HT1080 (cell line): ENCODE results near the genes ZFP92, SLC6A8, OPN1LW and OPN1MW.

DNA sequence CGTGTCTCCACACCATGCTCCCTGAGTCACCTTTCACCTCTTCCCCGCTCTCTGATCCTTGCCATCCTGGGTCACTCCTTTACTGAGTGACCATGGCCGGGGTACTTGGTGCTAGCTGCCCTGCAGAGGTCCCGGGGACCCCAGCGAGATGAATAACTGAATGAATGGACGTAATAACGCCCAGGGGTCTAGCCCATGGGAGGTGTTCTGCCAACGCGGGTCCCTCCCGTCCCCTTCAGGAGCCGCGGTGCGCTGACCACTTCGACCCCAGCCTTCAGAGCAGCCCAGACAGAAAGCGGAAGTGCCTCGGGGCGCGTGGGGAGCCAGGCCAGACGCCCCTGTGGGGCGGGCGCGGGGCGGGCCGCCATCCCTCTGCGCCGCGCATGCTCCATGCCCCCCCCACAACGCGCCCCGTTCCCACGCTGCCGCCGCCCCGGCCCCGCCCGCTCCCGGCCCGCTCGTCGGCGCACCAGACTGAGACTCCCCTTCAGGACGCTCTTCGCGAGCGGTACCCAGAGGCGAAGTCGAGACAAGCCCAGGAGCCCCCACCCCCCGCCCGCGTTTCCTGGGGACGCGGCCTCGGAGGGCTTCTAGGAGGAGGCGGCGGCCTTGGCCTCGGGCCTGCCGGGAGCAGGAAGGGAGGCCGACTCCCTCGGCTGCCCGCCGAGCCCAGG lies at the start of gene ZFP92:
Gene ZFP92 (plus strand): TSS at position 442 of the 674 bp plus-strand sequence.
RAMPAGE:
- cytosol, long total RNA = no peak
- long total RNA = no peak
- nucleus, long total RNA = no peak

DNA sequence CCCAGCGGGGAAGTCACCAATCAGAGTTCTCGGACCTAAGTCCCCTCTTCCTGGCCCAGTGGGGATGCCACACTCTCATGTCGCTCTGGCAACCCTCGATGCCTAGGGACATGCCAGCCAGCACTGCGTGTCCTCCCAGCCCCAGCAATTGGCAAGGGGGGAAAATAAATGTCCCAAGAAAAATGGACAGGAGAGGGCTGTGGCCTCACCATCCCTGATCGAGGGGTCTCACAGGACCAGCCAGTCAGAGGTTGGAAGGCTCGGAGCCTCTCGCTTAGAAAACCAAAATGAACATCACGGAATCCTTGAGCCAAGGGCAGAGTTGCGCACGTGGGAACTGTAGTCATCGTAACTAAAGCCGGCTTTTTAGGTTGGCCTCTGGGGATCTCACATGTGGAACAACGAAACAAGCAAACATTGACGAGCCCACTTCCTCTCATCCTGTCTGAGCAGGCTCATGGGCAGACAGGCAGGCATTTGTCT lies 8.9 kb upstream of the TREX2 start:
RAMPAGE:
- cytosol, long total RNA = no peak
- long total RNA = no peak
- nucleus, long total RNA = no peak

RAMPAGE:
- cytosol, long total RNA = no peak
- long total RNA = no peak
- nucleus, long total RNA = no peak
Observed at GRCh38 chrX:153477902-153478345, 7.5 kb upstream of the HAUS7 start.

GRCh38 chrX:153592912-153593380 lies 6.0 kb downstream of the CCNQ start:
RAMPAGE:
- cytosol, long total RNA = no peak
- long total RNA = no peak
- nucleus, long total RNA = no peak

RAMPAGE:
- cytosol, long total RNA = no peak
- long total RNA = no peak
- nucleus, long total RNA = no peak
Observed at GRCh38 chrX:153687373-153688545, at the start of gene SLC6A8. Gene SLC6A8 (plus strand): TSS chrX:153687926.

DNA sequence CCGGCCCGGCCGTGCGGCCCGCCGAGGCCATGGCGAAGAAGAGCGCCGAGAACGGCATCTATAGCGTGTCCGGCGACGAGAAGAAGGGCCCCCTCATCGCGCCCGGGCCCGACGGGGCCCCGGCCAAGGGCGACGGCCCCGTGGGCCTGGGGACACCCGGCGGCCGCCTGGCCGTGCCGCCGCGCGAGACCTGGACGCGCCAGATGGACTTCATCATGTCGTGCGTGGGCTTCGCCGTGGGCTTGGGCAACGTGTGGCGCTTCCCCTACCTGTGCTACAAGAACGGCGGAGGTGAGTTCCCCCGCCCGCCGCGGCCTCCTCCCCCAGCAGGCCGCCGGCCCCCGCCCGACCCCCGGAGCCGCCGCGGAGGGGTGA lies 807 bp downstream of the SLC6A8 start:
RAMPAGE:
- cytosol, long total RNA = no peak
- long total RNA = no peak
- nucleus, long total RNA = no peak

GRCh38 chrX:153702865-153703359 lies 15.2 kb downstream of the SLC6A8 start:
RAMPAGE:
- cytosol, long total RNA = no peak
- long total RNA = no peak
- nucleus, long total RNA = no peak

DNA sequence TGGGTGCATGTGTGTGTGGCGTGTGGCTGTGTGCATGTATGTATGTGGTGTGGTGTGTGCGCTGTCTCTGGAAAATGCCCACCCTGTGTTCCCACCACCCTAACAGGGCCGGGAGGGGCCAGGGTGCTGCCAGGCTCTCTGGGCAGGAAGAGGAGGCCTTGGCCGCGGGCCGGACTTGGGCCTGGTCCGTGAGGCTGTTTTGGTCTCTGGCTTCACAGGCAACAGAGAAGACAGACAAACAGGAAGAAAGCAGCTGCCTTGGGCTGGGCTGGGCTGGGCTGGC lies 977 bp upstream of the AVPR2 start:
RAMPAGE:
- cytosol, long total RNA = no peak
- long total RNA = no peak
- nucleus, long total RNA = no peak

DNA sequence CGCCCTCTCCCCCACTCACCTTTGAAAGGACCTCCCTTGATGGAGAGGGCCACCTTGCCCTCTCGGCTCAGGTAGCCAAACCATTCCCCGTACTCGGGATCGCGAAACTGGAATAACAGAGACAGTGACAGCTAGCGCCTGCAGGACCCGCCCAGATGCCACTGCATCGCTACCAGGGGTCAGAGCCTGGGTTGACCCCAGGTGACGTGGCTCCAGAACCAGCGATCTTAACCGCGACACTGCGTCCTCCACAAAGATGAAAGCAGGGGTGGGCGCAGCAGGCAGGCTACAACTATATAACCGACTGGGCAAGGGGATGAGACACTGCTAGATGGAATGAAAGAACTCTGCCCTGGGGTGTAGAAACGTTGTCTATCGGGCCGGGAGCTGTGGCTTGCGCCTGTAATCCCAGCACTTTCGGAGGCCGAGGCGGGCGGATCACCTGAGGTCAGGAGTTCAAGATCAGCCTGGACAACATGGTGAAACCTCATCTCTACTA lies 682 bp upstream of the NAA10 start:
RAMPAGE:
- cytosol, long total RNA = no peak
- long total RNA = no peak
- nucleus, long total RNA = no peak

GRCh38 chrX:154038846-154039045 lies 19.0 kb upstream of the IRAK1 start:
RAMPAGE:
- cytosol, long total RNA = no peak
- long total RNA = no peak
- nucleus, long total RNA = no peak

RAMPAGE:
- cytosol, long total RNA = no peak
- long total RNA = no peak
- nucleus, long total RNA = no peak
Observed at GRCh38 chrX:154096066-154096509, 1.4 kb downstream of the MECP2 start.

RAMPAGE:
- cytosol, long total RNA = no peak
- long total RNA = no peak
- nucleus, long total RNA = no peak
Observed at GRCh38 chrX:154096510-154097412, 756 bp downstream of the MECP2 start.

RAMPAGE:
- cytosol, long total RNA = no peak
- long total RNA = no peak
- nucleus, long total RNA = no peak
Observed at GRCh38 chrX:154135745-154136283, 8.2 kb upstream of the OPN1LW start.

RAMPAGE:
- cytosol, long total RNA = no peak
- long total RNA = no peak
- nucleus, long total RNA = no peak
Observed at GRCh38 chrX:154143999-154144493, at the start of gene OPN1LW. Gene OPN1LW (plus strand): TSS chrX:154144243.

DNA sequence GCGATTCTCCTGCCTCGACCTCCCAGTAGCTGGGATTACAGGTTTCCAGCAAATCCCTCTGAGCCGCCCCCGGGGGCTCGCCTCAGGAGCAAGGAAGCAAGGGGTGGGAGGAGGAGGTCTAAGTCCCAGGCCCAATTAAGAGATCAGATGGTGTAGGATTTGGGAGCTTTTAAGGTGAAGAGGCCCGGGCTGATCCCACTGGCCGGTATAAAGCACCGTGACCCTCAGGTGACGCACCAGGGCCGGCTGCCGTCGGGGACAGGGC lies at the start of gene OPN1MW:
Gene OPN1MW (plus strand): TSS at position 195 of the 265 bp plus-strand sequence.
RAMPAGE:
- cytosol, long total RNA = no peak
- long total RNA = no peak
- nucleus, long total RNA = no peak

GRCh38 chrX:154326914-154327960 lies 31.6 kb downstream of the TKTL1 start:
RAMPAGE:
- cytosol, long total RNA = no peak
- long total RNA = no peak
- nucleus, long total RNA = no peak

GRCh38 chrX:154353712-154354768 lies 20.4 kb downstream of the FLNA start:
RAMPAGE:
- cytosol, long total RNA = no peak
- long total RNA = no peak
- nucleus, long total RNA = no peak

GRCh38 chrX:154354769-154355312 lies 19.6 kb downstream of the FLNA start:
RAMPAGE:
- cytosol, long total RNA = no peak
- long total RNA = no peak
- nucleus, long total RNA = no peak

DNA sequence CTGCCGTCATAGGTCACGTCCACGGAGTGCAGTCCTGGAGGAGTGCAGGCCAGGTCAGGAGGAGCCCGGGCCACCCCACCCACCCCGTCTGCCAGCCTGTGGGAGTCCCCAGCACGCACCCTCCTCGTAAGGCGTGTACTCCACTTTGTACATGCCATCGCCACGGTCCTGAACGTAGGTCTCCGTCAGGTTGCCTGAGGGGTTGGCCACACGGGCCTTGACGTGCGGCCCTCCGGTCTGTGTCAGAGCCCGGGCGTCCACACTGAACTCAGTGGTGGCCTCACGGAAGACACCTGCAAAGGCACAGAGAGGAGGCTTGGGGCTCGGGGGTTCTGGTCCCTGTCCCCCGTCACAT lies 14.8 kb downstream of the FLNA start:
RAMPAGE:
- cytosol, long total RNA = no peak
- long total RNA = no peak
- nucleus, long total RNA = no peak

RAMPAGE:
- cytosol, long total RNA = no peak
- long total RNA = start-site peak on the plus strand at chrX:154367515-154367534, 7 reads
- nucleus, long total RNA = no peak
Observed at GRCh38 chrX:154366740-154367568, 7.5 kb downstream of the FLNA start.